Measurements from ENCODE around the gene PLA2G2C.

- PRO-cap, result no peak
Observed at GRCh38 chr1:20178545-20179332, 7.2 kb upstream of the UBXN10 start.

DNA sequence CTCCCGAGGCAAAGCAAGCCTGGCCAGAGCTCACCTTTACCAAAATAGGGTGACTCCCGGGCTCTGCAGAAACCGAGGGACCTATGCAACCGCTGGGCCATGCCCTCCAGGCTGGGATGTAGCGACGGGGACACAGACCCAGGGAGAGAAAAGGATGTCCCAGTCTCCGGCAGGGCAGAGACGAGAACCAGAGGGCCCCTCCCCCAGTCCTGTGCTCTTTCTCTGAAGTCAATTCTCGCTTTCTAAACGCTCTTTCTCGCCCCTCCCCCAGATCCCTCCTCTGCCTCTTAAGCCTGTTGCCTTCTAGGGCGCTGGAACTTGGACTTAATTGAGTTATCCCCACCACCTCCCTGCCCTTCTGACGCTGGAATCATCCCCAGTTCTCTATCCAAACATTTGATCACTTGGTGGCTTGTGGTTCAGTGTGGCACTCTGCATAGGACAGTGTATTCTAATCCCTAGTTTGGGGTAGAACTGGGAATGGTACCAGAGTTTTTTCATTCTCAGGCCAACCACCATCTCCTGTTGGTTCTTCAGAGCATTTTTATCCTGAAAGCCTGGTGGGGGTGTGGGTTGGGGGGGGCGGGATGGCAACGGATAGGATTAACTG, at the start of gene PLA2G2C:
PLA2G2C (minus strand) TSS at position 193 of the 610 bp plus-strand sequence.
- PRO-cap, result no peak

GRCh38 chr1:20211508-20212062, 25.3 kb upstream of the PLA2G2C start:
- PRO-cap, result no peak

DNA sequence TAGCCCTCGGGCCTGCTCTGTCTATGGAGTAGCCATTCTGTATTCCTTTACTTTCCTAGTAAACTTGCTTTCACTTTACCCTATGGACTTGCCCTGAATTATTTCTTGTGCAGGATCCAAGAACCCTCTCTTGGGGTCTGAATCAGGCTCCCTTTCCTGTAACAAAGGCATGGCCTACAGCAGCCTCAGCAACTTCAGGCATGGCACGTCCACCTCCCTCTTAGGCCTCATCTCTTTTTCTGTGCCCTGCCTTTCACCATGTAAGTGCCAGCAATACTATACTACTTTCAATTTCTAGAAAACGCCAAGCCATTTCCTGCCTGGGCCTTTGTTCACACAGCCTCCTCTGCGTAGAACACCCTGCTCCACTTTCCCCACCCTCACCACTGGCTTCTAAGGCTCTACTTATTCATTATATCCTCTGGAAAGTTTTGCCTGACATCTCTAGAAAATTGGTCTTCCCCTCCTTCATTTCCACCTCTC, 41.8 kb upstream of the VWA5B1 start:
- PRO-cap, result no peak

GRCh38 chr1:20250682-20251168, 40.0 kb upstream of the VWA5B1 start:
- PRO-cap, result no peak

- PRO-cap, result no peak
Observed at GRCh38 chr1:20265308-20265736, 25.4 kb upstream of the VWA5B1 start.

DNA sequence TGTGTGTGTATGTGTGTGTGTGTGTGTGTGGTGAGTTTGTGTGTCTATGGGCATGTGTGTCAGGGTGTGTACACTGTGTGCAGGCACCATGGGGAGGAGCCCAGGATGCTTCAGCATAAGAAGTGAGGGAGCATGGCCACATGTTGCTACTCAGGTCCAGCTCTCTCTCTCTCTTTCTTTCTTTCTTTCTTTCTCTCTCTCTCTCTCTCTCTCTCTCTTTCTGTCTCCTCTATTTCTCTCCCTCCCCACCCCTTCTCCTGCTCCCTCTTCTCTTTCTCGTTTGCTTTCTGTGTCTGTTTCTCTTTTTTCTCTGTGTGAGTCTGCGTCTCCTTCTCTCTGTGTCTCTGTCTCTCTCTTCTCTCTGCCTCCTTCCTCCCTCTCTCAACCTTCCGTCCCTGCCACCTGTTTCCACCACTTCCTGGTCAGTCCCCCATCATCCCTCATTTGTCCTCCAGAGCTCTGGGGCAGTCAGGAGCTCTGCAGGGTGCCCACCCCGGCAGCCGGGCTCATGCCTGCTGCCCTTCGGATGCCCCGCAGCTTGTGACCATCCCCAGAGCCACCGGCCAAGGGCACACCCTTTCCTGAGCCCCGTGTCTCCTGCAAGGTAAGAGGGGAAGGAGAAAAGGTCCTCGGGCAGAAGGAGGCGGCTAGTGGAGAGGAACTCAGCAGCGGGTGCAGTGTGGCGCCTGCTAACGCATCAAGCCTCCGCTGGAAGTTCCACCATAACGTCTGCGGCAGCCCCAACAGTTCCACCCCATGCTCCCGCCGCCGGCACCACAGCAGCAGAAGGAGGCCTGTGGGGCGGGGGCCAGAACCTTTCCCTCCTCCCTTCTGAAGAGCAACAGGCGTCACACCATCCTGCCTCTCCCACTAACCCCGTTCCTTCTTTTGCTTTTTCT, 743 bp downstream of the VWA5B1 start:
- PRO-cap, result no peak

- PRO-cap, result unidirectional peak, minus-strand start at chr1:20367263
Observed at GRCh38 chr1:20367206-20367598, 76.5 kb downstream of the VWA5B1 start.

DNA sequence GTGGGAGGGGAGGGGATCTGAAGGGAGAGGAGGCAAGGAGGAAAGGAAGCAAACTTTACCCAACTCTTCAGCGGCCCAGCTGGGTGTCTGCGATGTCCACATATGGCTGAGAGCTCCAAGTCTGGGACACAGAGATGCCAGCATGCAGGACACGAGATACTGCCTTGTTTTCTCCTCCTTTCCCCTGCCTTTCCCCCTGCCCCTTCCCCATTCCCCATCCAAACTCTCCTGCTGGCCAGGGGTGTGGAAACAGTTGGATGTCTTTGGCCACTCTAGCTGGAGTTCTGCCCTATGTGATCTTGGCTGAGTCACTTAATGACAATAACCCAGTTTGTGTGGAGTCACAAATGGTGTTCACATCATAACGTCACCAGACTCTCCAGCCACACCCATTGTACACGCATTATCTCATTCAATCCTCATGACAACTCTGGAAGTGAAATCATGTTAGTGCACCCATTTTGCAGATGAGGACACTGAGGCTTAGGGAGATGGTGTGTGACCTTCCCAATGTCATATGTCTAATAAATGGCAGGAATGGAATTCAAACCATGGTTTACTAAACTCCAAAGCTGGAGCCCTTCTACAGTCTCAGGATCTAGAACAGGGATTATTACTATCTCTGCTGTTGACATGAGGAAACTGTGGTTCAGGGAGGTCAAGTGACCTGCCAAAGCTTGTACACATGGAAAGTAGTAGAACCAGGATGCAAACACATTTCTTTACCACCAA, 1.3 kb upstream of the CDA start:
- PRO-cap, result no peak

- PRO-cap, result no peak
Observed at GRCh38 chr1:20590267-20591100, 1.6 kb downstream of the CDA start.

- PRO-cap, result no peak
Observed at GRCh38 chr1:20616282-20617153, 16.7 kb upstream of the PINK1 start.

GRCh38 chr1:20643939-20644264, 10.6 kb downstream of the PINK1 start:
- PRO-cap, result no peak

- PRO-cap, result no peak
Observed at GRCh38 chr1:20648344-20648951, 12.7 kb downstream of the DDOST start.

- PRO-cap, result no peak
Observed at GRCh38 chr1:20792138-20792590, 5.1 kb upstream of the HP1BP3 start.

- PRO-cap, result no peak
Observed at GRCh38 chr1:20875537-20876110, 88.5 kb upstream of the HP1BP3 start.

DNA sequence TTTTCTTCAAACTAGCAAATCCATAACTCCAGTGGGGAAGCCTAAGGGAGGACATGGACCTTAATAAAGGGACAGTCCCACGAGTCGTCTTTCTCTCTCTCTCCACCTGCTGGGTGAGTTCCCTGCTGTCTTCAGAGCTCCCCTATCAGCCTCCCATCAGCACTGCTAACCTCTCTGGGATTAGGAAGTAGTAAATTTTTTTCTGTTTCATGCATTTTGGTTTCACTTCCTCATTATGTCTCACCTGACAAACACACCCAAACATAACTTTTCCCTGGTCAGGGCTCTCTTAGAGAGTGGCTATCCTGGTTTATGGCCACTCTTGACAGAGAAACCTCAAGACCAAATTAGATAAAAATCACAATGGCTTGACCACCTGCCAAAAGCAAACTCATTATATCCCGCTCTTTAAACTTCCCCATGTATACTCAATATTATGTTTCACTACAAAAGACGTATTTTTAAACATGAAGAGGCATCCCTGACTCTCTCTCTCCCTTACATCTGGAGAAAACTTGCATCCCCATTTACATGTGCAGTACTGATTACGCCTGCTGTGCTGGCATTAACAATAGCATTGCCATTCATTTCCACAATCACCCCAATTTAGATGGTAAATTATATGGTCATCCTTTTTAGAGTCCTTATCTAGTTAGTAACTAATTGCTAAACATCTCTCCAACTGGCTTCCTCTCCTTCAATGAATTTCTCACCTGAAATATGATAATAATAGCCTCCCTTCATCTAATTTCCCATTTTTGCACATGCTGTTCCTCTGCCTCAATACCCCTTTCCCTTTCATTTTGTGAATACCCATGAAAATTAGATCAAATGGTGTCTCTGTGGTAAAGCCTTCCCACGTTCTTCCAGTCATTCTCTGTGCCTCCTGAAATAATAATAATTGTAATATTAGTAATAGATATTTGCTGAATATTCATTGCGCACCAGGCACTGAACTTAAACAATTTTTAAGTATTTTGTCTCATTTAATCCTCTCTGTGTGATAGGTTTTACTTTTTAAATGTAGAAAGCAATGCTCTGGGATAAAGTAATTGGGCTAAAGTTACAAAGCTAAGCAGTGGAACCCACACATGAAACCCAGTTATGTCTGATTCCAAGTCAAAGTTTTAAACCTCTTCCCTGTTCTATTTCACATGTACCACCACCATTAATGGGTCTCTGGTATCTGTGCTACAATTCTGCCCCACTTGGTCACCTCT, 178.2 kb upstream of the HP1BP3 start:
- PRO-cap, result no peak

DNA sequence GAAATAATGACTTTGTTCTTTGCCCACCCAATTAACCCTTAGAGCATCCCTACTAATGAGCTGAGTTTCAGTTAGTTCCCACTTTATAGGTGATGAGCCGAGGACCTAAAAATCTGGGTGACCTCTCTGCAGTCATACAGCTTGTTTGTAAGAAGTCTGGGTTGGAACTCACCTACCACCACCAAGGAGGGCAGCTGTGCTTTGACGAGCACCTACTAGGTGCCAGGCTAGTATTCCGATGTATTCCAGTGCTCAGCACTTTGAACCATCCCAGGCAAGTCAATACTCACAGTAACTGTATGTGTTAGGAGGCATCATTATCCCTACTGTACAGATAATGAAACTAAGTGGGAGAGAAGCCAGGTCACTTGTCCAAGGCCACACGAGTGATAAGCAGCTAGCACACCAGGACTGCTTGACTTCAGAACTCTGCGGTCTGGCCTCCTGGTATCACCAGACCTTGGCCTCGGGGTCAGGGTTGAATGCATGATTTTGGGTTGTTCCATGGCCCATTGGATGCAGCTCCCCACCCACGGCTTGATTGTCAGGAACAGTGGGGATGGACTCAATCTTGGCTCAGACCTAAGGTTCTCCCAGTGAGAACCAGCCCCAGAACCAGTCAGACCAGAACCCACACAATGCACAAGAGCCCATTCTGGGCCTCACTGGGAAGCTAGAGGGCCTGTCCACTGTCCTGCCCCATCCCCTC, 20.7 kb downstream of the ECE1 start:
- PRO-cap, result no peak

- PRO-cap, result no peak
Observed at GRCh38 chr1:21277005-21277809, 13.1 kb downstream of the ECE1 start.

DNA sequence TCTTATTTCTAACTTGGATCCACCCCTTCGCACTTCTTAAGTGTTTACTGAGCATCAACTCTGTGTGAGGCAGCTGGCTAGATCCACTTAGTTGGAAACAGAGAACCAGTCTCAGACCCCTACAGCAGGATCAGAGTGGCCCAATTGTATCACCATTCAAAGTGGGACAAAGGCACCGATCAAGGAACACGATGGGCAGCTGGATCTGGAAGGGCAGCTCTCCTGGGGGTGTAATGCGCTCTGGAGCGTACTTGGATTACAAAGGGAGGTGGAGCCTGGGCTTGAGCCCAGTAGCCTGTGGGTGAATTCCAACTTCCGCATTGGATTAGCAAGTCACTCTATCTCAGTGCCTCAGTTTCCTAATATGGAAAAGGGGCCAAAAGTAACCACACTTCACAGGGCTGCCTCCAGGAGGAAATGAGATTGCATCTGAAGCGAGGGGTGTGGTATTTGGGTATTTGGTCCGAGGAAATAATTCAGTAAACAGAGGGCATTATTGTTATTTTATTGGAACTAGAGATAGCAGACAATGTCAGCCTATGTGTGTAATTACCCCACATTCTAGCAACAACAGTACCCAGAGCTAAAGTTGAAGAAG, 11.9 kb downstream of the ECE1 start:
- PRO-cap, result no peak

DNA sequence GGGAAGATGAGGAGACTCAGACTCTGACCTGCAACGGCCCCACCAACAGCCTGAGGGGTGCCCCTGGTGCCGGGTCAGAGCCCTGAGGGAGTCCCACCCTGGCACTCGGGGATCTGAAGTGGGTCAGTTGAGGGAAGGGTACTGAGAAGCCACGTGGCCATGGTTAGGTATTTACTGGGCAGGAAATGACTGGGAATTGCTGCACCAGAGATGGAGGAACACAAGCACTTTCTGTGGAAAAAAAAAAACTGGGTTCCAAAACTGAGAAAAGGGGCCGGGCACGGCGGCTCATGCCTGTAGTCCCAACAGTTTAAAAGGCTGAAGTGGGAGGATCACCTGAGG, 9.7 kb downstream of the ECE1 start:
- PRO-cap, result no peak